Neuron (in vitro differentiated cells): ENCODE measurements around a stretch of chr7.

- PRO-cap: no peak
Observed at GRCh38 chr7:5610337-5610855, 17.8 kb downstream of the FSCN1 start.

GRCh38 chr7:5691885-5692872 is 89.3 kb downstream of the RNF216 start:
- PRO-cap: bidirectional peak, plus-strand start at chr7:5692575, minus-strand start at chr7:5692424

DNA sequence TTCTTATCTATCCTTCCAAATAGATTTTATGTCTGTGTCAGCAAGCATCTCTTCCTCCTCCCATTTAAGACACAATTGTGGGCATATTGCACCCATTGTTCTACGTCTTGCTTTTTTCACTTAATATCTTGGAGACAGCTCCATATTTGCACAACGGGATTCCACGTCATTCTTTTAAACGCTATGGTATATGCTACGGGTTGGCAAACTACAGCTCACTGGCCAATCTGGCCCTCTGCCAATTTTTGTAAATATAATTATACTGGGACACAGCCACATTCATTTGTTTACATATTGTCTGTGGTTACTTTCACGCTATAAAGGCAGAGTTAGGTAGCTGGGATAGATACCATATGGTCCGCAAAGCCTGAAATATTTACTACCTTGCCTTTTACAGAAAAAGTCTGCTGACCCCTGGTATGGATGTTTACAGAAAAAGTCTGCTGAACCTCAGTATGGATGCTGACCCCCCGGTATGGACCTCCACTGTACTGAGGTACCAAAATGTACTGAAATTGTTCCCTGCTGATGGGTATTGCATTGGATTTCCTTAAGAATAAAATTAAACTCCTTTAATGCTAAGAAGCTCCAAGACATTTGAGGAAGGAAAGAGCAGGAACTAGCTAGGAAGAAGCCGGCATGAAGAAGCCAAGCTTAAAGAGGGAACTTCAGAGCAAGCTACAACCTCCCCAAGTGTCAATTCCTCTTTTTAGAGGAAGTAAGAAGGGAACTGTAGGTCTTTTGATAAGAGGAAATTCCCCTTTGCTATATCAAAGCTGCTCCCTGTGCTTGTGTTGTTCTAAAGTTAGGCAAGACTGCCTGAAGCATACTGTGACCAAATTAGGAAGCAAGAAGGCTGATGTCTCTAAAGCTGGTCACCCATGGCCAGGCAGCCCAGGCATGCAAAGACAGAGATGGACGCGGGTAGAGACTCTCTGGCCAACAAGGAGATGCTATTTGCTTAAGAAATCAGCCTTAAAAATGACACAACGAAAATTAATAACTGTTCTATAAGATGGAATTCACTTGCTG is 88.2 kb downstream of the RNF216 start:
- PRO-cap: no peak

DNA sequence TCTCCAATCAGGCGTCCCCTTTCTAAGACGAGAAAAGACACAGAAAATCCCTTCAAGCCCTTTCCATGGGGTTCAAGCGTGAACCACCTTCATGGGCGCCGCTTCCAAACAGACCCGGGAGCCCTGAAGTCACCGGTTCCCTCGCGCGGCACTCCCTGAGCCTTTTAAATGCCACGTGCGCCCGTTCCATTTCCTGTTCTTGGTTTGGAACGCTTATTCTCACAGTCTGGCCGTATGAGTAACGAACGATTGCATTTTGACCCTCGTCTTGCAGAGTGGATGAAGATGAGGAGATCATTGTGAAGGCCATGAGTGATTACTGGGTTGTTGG is 25.0 kb downstream of the CCZ1 start:
- PRO-cap: no peak

DNA sequence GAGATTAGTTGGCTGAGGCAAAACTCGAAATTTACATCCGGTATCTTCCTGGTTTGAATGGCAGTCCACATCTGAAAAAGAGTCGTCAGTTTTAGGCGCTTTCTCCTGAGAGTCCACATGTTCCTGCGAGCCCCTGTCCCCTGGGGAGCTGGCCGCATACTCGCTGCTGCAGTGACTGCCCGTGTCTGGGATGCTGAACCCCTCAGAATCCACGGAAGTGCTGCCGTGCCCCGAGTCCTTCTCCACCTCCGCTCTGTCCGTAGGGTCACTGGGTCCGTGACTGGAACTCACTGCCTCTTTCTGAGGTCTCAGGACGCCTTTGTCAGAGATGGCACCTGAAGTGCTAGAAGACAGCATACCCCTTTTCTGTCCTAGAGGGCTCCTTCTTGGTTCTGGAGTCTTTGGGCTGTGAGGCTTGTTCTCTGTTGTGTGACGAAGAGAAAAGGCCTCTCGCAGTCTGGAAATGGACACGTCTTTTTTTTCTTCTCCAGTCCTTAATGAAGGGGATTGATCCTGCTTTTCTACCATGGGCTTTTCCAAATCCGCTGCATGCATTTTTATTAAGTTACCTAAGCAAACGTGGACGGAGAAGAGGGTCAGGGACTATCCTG is 16.7 kb upstream of the RSPH10B start:
- PRO-cap: no peak

DNA sequence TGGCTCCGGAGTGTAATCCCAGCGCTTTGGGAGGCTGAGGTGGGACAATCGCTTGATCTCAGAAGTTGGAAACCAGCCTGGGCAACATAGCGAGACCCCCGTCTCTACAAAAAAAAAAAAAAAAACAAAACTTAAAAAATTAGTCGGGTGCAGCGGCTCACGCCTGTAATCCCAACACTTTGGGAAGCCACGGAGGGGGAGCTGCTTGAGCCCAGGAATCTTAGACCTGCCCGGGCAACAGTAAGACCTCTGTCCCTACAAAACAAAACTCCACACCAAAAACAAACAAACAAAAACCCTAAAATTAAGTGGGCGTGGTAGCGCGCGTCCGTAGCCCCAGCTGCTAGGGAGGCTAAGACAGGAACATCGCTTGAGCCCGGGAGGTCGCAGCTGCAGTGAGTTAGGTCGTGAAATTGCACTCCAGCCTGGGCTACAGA is 1.1 kb upstream of the USP42 start:
- PRO-cap: unidirectional peak, plus-strand start at position 355 of the sequence

DNA sequence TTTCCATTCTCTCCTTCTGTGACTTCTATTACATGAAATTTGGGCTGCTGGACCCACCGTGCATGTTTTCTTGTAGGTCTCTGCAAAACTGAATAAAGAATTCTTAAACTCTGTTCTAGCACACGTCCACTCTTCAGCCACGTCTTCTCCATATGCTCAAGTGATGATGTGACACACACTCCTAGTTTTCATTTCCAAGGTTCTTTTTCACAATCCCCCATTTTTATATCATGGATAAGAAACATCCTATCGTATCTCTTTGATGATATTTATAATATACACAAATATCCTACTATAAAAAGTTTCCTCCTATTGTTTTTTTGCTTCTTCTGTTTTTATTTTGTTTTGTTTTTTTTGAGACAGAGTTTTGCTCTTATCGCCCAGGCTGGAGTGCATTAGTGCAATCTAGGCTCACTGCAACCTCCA is 77.0 kb downstream of the USP42 start:
- PRO-cap: no peak

GRCh38 chr7:6232376-6232953 is 40.0 kb downstream of the CYTH3 start:
- PRO-cap: no peak

- PRO-cap: no peak
Observed at GRCh38 chr7:6338458-6339243, 10.1 kb downstream of the FAM220A start.

DNA sequence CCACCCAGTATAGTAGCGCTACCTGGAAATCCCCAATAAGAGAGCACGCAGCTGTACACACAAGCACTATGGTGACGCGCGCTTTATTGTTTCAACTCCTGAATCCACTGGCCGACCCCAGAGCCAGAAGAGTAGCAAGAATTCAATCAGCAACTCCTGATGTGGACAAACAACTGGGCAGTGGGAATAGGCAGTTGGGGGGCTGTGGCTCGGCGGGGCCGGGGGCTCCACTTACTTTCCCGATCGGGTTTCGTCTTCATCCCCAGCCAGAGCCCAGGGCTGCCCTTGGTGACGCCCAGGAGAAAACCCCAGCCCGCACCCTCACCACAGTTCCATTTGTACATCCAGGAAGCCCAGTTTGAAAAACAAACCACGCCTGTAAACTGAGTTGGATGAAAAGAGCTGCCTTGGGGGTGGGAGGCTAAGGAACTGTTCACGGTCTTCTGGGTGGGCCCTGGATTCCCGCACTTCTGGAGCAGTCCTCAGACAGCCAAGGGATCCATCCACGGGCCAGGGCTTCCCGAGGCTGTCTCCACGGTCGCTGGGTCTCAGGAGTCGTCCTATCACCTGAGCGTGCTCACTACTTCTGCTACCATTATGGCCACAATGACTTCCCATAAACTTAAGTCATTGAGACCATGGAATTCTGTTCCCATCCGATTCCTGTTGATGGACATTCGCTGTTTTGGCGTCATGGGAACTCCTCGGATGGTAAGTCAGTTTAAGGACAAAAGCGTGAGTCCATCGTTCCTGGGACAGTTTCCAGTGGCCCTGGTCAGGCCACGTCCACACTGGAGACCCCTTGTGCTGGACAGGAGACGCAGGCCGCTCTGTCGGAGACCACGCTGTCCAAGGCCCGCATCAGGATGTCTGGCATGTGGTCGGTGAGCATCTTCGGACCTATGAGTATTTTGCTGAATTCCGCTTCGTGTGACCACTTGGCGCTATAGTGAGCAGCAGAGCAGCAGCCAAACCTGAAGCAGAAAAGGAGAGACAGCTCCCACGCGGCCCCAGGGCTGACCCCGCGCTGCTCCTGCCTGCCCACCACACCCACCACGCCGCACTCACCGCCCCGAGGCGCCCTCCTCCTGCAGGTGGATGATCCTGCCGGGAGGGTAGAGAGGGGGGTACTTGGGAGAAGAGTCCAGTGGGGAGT is 35.1 kb downstream of the RAC1 start:
- PRO-cap: no peak

DNA sequence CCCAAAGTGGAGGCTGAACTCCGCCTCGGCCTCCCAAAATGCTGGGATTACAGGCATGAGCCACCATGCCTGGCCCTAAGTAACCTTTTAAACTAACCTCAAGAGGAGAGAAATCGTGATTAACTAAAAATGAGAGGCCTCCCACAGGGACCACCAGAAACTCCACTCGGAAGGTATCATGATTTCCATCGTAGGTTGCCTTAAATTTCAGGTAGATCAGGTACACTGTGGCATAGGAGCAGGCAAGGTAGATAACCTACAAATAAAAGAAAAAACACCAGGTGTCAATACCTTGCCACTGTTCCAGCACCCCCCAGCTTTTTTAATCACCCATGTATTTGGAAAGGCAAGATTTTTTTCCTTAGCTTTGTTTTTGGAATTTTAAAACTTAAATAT is 14.5 kb downstream of the KDELR2 start:
- PRO-cap: no peak

- PRO-cap: no peak
Observed at GRCh38 chr7:6531074-6531527, 20.2 kb downstream of the GRID2IP start.

- PRO-cap: no peak
Observed at GRCh38 chr7:6604365-6605001, 10.9 kb upstream of the ZNF853 start.

- PRO-cap: no peak
Observed at GRCh38 chr7:6639792-6640997, 3.1 kb downstream of the ZNF316 start.

DNA sequence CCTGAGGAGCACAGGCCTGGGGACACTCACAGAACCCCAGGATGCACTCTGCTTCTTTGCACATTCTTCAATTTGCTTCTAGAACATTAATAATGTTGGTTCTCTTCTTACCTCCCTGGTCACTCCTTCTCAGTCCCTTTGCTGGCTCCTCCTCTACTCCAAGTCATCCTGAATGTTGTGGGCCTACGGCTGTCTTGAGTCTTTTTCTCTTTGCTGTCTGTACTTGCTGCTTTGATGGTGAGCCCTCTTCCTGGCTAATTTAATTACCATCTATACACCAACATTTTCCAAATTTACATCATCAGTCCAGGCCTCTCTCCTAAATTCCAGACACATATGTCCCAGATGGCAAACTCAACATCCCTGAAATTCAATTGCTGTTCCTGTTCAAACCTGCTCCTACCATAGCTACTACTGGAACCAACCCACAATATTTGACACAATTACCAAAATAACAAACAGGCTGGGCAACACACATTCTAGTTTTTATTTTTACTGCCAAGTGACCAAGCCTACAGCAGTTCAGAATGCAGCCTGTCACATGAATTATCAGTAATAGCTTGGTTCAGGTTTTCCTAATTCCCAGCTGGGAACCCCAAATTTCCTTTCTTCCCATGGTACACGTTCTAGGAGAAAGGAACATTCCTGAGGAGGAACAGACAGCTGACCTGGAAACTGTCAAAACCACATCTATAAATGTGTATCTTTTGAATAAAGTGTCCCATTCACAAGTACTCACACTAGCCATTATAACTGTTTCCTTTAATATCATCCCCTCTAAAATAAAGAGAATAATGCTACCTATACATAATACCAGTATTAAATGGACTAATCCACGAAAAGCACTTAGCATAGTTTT is 8.4 kb downstream of the ZNF12 start:
- PRO-cap: no peak

- PRO-cap: no peak
Observed at GRCh38 chr7:6702802-6703502, 3.8 kb downstream of the ZNF12 start.

DNA sequence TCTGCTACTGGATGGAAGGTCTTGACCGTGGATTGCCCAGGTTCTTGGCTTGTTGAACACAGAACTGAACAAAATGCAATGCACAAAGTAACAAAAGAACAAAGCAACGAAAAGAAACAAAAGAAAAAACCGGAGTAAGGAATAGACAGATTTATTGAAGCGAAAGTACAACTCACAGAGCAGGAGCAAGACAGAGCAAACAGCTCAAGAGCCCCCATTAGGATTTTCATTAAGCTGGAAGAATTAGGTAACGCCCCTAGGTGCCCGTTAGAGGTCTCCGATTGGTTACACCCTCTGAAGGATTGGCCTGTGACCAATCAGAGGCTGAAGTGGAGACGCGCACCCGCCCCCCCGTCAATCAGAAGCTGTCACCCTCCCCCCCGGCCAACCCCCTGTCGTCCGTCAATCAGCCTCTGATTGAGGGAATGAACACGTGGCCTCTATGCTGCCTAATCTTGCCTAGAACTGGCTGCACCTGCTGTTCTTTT is 1.0 kb upstream of the CCZ1B start:
- PRO-cap: no peak

DNA sequence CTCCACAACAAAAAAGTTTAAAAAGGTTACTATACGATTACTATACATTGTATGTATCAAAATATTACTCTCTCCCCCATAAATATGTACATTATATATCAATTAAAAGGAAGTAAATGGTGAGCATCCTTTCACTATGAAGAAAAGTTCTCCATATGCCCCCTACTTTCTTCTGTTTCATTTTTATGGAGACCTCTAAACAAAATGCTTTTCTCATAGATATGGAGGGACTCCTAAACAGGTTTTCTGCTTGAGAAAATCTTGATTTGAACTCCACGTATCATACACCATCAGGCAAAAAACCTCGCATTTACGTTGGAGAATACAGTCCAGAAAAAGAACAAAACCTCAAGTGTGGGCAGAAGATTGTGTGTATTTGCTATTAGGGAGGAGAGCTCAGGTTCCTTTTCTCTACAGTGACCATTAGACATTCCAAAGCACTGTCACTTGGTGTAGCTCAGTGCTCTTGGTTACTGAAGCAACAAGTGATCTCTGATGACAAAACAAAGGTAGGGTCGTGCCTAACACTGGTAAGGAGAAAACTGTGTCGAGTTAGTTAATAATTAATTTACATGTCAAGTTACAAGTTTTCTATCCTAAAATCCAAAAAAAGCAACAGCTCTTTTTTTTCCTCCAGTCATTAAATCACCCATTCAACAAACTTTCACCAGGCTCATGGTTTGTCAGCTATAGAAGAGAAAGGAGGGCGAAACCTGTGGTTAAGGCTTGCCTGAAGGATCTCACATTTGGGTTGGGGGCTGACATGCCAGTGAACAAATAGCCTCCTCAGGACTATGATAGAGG is 72.5 kb downstream of the C1GALT1 start:
- PRO-cap: no peak

- PRO-cap: no peak
Observed at GRCh38 chr7:7696318-7697224, 21.8 kb downstream of the RPA3 start.

GRCh38 chr7:7858472-7858876 is 110.1 kb upstream of the GLCCI1 start:
- PRO-cap: no peak